Fibroblast of villous mesenchyme (primary cell): ENCODE measurements around a stretch of chr1.

DNA sequence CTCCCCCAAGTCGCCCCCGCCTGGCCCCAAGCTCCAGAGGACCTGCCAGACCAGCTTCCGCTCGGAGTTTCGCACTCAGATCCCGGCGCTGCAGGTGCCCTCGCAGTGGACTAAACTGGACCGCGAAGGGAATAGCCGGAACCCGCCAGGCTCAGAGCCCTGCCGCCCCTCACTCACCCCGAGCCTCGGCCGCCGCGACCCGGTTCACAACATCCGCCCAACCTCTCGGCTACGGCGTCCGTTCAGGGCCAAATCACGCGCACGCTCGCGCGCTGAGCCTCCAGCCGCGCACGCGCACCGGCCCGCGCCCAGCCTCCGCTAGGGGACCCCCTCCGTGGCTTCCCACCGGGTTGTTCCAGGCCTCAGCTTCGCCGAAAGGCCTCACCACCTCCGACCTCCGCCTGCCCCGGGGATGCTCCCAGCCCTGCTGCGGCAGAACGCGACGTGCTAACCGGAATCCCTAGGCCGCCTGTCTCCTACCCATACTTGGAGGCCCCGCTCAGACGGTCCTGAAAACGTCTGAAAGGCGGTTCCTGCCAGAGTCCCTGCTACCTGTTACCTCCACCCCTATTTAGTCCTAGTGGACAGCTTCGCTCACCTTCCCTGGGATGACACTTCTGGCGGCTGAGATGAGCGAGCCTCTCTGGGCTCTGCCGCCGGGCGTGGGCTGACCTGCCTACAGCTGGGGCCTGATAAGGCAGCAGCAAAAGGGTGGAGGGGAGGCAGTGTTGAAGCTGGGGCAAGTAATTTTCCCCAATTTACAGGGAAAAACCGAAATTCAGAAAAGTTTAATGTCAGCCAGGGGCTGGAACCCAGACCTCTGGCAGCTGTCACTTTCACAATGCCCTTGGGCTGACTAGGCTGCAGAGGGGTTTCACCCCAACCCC, 204.2 kb downstream of the NECAP2 start:
- CAGE, long polyA plus RNA = no peak

DNA sequence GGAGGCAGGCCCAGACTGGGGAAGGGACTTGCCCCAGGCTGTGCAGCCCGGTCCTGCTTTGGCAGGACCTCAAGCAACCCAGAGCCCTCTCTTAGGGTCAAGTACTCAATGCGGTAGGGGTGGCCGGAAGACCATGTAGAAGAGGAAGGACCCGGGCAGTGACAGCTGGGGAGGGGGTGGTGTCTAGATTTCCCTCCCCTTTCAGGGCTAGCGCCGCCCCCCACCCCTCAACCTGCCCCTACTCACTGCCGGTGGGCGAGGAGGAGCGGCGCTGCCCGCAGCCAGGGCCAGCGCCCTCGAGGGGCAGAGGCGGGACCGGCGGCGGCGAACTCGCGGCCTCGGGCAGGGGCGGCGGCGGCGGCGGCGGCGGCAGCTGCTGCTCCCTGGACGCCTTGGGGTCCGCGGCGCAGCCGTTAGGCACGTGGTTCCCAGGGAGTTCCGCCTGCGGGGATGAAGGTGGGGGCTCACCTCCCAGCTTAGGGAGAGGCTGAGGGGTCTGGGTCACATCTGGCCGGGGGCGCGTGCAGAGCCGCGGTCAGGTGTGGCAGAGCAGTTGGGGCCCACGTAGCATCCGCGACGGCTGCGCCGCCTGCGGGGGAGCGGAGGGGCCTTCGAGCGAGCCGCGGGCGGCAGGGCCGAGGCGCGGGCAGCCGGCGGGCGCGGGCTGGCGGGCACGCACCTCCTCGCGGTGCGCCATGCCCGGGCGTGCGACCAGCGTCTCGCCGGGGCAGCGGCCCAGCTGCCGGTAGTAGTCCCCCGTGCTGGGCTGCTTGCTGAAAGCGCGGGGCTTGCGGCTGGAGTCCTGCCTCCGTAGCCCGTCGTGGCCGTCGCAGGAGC, 222.3 kb upstream of the CROCC start:
- CAGE, long polyA plus RNA = no peak

DNA sequence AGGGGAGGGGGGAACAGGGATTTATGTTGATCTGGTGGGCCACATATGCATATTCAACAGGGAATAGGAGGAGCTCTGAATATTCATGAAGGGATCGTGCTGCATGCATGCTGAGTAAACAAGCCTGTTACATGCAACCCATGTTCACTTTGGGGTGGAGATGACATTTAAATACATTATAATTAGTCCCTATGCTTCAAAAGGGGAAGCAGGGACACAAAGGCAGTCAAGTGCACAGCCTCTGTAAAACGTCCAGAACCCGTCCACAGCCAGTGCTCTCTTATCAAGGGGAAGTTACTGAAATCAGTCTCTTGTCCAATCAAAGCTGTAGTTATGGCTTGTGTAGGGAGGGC, 54.8 kb upstream of the CROCC start:
- CAGE, long polyA plus RNA = no peak

GRCh38 chr1:16953116-16953497, 27.3 kb downstream of the MFAP2 start:
- CAGE, long polyA plus RNA = no peak

DNA sequence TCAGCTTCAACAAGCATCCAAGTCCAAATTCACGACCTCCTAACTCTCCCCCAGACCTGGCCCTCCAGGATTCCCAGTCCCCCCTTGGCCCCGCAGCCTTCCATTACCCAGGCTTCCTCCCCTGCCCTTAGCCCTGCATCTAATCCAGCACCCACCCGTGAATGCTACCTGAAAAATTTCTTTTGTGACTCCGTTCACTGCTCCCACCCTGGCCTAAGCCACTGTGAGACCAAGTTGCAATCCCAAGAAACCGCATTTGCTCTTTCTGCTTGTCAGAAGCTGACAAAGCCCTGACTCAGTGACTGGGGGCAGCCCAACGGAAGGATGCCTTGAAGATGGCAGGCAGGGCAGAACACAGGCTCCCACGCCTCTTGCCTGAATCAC, 918 bp upstream of the MFAP2 start:
- CAGE, long polyA plus RNA = no peak

- CAGE, long polyA plus RNA = no peak
Observed at GRCh38 chr1:16985907-16987053, 5.9 kb upstream of the MFAP2 start.

DNA sequence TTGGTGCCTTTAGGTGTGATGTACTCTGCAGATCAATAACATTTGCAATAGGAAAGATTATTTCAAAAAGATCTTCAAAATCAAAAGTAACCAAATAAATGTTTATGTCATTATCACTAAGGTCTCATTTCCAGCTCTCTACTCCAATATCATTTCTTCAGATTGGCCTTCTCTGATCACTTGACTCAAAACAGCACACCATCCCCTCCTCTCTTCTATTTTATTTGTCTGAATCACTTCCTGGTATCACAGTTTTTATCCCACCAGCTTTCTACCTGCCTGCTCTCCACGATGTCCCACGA, 3.8 kb upstream of the PADI1 start:
- CAGE, long polyA plus RNA = no peak

- CAGE, long polyA plus RNA = no peak
Observed at GRCh38 chr1:17438176-17439102, 1.0 kb downstream of the RCC2 start.

DNA sequence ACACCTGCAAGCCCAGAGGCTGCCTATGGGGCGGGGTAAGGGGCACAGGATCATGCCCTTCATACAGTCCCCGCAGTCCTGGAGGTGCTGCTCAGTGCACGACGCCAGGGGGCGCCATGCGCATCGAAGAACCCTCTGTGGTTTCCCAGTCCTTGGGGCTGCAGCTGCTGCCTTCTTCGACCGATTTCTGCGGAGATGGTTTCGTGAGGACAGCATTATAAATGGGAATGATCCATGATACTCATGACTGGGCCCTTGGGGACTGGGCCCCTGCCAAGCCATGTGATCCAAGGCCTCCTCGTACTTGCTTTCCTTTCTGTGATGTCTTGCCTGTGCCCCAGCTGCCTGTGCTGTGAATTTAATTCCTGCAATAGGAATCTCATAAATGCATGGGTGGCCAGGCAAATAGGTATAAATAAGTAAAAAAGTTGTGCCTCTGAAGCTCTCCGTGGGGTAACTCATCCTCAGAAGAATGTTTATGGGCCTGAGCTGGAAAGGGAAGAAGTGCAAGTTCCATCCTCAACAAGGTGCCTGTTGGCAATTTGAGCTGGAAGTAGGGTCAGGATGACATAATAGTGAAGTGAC, 37.0 kb upstream of the ARHGEF10L start:
- CAGE, long polyA plus RNA = no peak

DNA sequence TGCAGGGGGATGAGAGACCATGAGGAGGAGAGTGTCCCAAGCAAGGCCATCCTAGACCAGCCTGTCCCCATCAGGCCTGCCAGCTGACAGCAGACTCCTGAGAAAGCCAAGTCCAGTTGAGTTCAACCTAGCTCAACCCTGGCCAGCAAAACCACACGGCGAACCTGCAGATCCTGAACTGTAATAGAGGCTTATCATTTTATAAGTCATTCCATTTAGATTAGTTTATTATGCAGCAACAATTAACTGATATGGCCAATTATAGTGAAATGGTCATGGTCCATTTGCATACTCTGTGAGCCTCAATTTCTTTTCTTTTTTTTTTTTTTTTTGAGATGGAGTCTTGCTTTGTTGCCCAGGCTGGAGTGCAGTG, 36.3 kb upstream of the ARHGEF10L start:
- CAGE, long polyA plus RNA = no peak

GRCh38 chr1:17519797-17520570, 19.5 kb upstream of the ARHGEF10L start:
- CAGE, long polyA plus RNA = no peak

DNA sequence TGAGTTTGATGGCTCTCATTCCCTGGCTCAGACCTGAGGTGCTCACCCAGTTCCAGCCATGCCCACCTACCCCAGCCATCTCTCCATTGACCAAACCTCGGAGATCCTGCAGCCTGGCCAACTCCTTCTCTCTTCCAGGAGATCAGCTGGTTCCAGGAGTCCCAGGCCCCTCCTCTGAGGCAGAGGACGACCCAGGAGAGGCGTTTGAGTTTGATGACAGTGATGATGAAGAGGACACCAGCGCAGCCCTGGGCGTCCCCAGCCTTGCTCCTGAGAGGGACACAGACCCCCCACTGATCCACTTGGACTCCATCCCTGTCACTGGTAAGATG, 47.8 kb downstream of the ARHGEF10L start:
- CAGE, long polyA plus RNA = no peak

- CAGE, long polyA plus RNA = no peak
Observed at GRCh38 chr1:17605364-17605561, 65.8 kb downstream of the ARHGEF10L start.

GRCh38 chr1:17609377-17609931, 70.0 kb downstream of the ARHGEF10L start:
- CAGE, long polyA plus RNA = no peak

GRCh38 chr1:17617710-17618145, 78.2 kb downstream of the ARHGEF10L start:
- CAGE, long polyA plus RNA = no peak

DNA sequence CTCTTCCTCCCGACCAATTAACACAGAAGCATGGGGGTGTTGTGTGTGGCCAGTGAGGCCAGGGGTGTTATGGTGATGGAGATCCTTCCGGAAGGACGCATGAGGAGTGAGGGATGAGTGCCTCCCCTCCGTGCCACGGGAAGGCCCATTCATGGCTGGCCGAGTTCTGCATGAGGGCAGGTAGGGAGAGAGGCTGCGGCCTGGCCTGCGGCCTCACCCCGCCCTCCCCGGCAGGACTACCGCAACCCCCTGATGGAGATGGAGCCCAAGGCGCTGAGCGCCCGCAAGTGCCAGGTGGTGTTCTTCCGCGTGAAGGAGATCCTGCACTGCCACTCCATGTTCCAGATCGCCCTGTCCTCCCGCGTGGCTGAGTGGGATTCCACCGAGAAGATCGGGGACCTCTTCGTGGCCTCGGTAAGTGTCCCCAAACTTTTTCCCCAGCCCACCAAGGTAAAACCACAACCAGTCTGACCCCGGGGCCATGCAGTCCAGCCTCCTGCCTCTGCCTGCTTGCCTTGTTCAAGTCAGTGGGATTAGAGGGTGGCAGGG, 83.3 kb downstream of the ARHGEF10L start:
- CAGE, long polyA plus RNA = no peak

DNA sequence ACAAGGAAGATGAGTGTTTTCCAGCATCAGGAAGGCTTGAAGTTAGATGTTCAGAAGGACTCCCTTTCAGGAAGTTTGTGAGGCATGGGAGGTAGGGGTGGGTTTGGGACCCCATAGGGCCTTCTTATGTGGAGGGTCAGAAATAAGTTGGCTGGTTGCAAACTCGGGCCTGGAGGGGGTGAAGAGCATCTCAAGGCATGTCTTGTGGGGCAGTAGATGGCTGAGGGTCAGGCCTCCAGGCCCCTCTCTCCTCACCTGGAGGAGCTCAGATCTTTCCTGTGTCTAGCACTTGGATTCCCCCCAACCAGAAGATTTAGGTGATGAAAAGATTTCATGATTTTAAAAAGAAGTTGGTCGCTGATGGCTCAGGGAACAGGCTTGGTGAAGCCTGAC, 82.4 kb upstream of the ACTL8 start:
- CAGE, long polyA plus RNA = no peak

- CAGE, long polyA plus RNA = no peak
Observed at GRCh38 chr1:18111589-18112090, 4.0 kb downstream of the IGSF21 start.

GRCh38 chr1:18119351-18119737, 11.7 kb downstream of the IGSF21 start:
- CAGE, long polyA plus RNA = no peak

- CAGE, long polyA plus RNA = no peak
Observed at GRCh38 chr1:18385127-18385887, 95.4 kb upstream of the KLHDC7A start.